ENCODE measurements around the genes PRKAR2B and SLC26A3.

- PRO-cap, result no peak
These were observed 1.3 kb upstream of the ATXN7L1 start for GRCh38 chr7:105877715-105878011.

- PRO-cap, result no peak
These were observed 59.3 kb downstream of the CDHR3 start for GRCh38 chr7:106022095-106023018.

GRCh38 chr7:106069918-106070570 lies 42.1 kb downstream of the SYPL1 start:
- PRO-cap, result no peak

DNA sequence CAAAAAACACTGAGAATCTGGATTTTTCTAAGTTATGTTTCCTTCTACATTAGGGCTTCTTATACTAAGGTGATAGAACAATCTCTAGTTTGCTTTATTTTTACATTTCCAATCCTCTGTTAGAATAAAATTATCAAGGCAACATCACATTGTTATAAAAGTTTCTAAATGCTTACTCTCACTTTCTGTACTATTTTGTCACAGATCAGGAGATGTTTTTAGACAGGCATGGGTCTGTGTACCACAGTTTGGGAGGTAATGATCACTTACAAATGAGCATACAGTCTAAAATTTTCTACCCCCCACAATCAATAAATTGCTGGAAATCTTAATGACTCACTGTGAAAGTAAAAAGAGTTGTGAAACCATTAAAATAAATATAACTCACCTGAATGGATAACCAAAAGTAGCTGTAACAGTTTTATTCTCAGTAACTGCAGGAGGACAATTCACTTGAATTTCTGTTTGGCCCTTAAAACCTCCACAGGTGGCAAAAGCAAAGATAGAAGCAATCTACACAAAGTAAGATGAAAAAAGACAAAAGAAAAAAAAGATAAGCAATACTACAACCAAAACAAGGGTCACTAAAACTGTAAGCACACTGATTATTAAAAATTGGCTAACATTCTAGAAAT lies 13.2 kb downstream of the SYPL1 start:
- PRO-cap, result no peak

GRCh38 chr7:106111499-106112145 lies 490 bp downstream of the SYPL1 start:
- PRO-cap, result unidirectional peak, plus-strand start at chr7:106111711; bidirectional peak, plus-strand start at chr7:106112014, minus-strand start at chr7:106111819

DNA sequence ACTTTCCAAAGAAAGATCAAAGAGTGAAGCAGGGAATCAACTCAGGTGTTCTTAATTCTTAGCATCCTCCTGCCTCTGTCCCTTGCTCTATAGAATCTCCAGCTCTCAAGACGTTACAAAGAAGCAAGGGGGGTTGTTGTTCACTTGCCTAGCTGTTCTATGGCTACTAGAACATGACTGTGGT lies 31.1 kb downstream of the NAMPT start:
- PRO-cap, result no peak

GRCh38 chr7:106255092-106256155 lies 29.4 kb downstream of the NAMPT start:
- PRO-cap, result no peak

GRCh38 chr7:106271460-106271923 lies 13.3 kb downstream of the NAMPT start:
- PRO-cap, result no peak

DNA sequence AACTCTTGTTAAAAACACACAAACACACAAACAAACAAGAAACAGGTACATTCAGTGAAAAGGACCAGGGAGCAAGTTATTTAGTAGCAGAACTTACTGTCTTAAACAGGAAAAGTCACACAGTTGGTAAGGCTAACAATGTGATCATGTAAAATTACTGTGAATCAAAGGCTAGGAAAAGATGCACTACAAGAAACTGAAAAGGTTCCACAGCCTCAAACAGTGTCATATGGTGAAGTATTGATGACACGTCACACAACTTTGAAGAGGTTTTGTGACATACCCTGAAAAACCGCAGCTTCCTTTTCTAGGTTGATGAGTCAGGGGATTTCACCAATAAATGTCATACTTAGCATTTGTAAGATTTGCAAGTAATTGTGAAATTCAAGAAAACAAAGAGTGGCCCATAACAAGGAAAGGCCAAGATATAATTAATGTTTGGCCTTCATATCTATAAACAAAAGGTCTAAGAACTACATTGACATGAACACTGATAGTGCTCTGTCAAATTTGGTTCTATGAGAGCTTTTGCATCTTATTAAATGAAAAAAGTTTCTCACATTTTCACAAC lies 61.8 kb upstream of the NAMPT start:
- PRO-cap, result no peak

DNA sequence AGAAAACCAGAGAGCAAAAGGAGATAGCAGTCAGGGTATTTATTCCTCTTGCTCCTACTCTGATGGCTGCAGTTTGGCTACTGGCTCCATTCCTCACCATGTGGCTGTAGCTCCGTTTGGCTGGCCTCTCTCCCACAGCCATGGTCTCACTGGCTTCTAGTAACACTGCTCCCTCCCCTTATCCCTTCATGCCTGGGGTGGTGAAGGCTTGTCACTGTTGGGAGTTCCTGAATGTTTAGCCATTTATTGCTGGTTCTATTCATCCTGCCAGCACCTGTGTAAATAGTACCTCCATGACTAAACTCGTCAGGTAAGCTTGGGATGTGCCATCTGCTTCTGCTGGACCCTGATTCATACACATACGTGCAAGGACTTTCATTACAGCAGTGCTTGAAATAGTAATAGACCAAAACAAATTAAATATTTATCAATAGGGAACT lies 61.7 kb downstream of the CCDC71L start:
- PRO-cap, result no peak

GRCh38 chr7:106625590-106626234 lies 35.2 kb downstream of the CCDC71L start:
- PRO-cap, result bidirectional peak, plus-strand start at chr7:106626049, minus-strand start at chr7:106625966

- PRO-cap, result no peak
These were observed 4.8 kb downstream of the PIK3CG start for GRCh38 chr7:106869532-106870717.

DNA sequence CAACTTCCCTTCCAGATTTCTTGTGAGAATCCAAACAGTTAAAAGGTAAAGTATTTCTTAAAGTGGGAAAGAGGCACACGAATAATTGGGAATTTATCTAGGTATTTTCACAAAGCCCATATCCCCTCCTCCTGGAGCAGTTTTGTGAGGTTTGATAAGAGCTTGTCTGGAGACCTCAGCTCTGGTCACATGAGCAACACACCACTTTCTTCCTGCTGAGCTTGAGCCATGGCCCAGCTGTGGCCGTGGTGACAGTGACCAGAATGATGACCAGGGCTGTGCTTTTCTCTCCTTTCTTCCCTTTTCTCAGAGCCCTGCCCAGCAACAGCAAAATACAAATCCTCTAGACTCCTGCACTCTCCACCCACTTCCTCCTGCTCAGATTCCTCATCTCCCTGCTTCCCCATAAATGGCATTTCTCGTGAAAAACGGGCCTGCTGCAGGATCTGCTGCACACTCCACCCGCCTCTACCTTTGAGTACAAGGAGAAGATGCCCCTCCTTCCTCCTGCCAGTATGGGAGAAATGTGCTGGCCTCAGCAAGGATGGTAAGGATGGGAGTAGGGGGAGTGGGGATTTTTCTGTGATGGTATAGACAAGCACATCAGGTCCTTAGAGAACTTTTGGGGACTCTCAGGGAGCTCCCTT lies 87.8 kb downstream of the PIK3CG start:
- PRO-cap, result bidirectional peak, plus-strand start at position 429 of the sequence, minus-strand start at position 308 of the sequence

GRCh38 chr7:106978321-106978942 lies 66.1 kb upstream of the PRKAR2B start:
- PRO-cap, result no peak

DNA sequence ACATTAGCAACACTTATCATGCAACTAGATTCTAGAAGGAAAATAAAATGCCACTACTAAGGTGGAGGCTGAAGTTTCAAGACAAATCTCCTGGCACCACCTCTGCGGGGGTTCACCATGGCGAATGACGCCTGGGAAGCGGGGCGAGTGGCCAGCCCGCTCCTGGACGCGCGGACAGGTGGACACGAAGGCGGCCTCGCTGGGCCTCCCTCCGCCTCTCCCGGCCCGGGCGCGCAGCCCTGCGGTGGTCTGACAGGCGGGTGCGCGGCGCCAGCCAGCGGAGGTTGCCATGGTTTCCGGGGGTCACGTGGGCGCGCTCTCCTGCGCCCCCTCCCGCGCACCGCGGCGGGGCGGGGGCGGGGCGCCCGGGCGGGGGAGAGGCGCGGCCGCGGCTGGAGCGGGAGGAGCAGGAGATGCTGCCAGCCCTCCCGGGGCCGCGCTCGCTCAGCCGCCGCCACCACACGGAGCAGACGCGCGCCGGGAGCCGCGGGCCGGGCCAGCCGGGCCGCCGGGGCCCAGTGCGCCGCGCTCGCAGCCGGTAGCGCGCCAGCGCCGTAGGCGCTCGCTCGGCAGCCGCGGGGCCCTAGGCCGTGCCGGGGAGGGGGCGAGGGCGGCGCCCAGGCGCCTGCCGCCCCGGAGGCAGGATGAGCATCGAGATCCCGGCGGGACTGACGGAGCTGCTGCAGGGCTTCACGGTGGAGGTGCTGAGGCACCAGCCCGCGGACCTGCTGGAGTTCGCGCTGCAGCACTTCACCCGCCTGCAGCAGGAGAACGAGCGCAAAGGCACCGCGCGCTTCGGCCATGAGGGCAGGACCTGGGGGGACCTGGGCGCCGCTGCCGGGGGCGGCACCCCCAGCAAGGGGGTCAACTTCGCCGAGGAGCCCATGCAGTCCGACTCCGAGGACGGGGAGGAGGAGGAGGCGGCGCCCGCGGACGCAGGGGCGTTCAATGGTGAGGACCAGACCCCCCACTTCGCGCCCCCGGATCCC lies at the start of gene PRKAR2B:
Gene PRKAR2B (plus strand): TSS at position 442 of the 989 bp plus-strand sequence.
- PRO-cap, result bidirectional peak, plus-strand start at position 469 of the sequence, minus-strand start at position 246 of the sequence

GRCh38 chr7:107332853-107333188 lies 137.0 kb upstream of the GPR22 start:
- PRO-cap, result no peak

DNA sequence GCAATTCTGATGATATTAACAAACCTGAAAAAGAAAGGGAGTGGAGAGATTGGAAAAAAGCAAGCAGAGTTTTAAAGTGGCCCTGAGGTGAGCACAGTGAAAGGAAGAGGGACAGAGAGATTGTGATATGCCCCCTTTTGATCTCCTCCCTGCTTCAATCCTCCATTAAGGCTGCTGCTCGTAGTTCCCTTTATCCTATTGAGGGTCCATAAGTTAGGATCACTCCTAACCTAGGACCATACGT lies 24.6 kb downstream of the SLC26A4 start:
- PRO-cap, result no peak

DNA sequence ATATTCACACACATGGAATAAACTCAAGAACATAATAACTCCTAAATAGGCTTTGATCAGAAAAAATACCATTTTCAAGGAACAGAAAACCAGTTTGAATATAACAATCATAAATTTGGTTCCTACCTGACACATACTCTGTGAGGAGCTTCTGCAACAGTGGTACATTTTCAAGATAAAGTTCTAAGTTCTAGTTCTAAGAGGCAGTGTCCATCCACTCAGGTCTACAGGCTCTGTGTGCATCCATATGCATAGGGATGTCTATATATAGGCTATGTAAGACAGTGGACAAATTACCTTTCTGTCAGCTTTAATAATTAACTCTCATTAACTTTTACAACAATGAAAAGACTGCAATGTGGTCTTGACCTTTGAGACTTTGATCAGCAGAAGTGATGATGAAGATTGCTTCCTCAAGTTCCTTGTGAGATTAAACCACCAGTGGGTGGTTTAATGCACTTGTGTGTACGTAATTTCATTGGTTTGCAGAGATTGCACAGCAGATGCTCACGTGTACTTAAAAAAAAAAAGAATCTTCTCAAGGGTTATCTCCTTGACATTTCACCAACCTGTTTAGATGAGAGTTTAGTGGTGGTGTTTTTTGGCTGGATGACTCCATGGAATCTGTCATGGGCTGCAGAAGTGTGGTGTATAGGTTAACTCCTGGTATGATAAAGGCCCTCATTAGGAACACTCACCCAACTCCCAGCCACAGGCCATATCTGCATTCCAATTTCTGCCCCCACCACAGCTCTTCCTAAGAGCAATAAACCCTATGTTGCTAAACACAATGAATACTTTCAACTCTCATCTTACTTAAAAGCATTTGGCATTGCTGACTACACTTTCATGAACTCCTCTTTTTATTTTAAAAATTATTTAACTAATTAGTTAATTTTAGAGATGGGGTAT lies at the start of gene SLC26A3:
Gene SLC26A3 (minus strand): TSS at position 239 of the 912 bp plus-strand sequence.
- PRO-cap, result unidirectional peak, minus-strand start at position 239 of the sequence

DNA sequence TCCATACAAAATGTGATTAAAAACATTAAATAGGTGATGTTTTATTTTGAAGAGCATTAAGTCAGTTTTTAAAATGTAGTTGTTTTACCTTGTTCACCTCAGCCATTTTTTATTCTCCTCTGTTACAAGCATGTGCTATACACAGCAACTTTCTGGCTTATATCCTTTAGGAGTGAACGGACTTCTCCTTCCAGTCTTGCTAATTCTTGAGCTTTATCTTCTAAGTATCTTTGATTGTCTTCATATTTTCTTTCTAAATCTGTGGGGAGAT lies 32.8 kb downstream of the DLD start:
- PRO-cap, result no peak

- PRO-cap, result no peak
These were observed 44.4 kb downstream of the LAMB1 start for GRCh38 chr7:107958509-107959078.